HGPS cell (cell line): ENCODE measurements around a stretch of chr15.

DNA sequence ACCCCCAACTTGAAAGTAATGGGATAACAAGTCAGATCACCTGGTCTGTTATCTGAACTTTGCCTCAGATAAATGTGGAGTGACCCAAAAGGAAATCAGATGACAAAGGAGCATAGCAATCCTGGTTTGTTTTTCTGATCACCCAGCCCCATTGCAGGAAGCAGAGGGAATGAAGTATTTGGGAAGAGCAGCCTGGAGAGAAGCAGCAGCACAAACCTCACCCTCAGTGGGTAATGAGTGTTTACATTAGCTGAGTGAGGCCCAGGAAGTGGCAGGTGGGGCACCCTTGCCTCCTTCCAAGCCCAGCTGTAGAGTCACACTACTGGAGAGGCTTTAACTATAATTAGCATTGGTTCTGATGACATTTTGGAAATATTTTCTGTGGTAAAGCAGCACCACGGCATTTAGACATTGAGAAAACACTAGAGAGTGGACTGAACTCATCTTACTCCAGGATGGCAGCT, 48.9 kb upstream of the PRTG start:
- RRBS, result no CpG with 5 or more reads among the region's 1 CpG

DNA sequence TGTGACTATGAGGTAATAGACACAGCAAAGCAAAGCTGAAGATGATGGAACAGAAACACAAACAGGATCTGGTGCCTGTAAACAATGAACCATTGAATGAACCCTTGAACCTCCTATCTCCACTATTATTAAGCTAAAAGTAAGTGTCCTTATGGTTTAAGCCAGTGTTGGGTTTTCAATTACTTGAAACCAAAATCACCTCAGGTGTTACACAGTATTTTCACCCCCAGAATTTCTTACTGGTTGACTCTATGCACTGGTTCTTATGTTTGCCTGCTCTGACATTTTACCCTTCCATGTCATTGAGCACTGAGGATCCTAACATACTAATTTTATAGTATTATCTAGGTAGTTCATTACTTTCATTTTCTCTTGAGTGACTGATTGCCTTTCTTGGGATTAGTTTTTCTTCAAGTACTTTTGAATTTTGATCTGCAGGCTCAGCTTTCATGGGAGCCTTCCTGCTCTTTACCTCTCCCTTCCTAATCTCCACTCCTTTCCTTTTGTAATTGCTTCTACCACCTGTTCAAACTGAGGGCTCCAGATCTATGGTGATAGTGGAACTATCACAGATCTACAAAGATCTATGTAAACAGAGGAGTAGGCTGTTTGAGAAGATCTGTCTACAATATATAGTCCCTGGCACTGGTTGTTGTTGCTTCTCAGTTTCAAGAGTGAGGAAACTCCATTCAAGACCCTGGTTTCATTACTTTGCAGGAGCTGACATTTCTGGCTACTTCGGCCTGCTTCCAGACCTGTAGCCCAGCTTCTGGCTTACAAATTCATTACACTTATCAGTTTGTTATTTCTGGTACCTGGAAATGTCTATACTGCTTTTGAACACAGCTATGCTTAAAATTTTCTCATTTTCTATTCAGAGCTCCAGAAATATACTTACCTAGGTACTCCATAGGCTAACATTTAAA, 96.2 kb upstream of the NEDD4 start:
- RRBS, result no CpG with 5 or more reads among the region's 1 CpG

DNA sequence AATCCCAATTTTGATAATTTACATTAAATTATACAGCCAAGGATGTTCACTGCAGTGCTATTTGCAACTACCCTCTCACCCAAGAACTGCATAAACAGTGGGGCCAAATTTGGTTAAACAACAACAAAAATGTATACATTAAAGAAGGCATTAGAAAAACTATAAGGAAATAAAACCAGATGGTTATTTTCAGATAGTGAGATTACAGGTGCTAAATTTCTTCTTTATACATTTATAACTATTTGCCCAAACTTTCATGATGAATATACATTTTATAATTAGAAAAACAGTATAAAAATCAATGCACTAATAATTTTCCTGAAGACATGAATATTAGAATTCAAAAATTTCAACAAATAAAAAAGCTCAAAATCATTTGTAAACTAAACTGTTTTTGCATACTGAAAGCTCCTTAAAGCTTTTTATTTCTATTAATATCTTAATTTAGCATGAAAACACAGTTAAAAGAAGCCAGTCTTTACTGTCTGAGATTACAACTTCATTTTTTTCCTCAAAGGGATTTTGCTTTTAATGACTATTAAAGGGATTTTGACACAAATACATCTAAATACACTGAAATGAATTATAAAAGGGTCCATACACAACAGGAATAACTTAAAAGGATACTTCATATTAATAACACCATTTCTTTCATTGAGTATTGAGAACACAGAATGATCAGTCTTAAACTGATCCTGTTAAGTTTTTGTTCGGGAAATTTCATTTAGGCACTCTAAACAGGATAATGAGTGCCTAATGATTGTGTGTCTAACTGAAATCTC, 110.6 kb downstream of the RFX7 start:
- RRBS, result no CpG with 5 or more reads among the region's 1 CpG

- RRBS, result no CpG with 5 or more reads among the region's 4 CpGs
These were observed 20.3 kb downstream of the RFX7 start for GRCh38 chr15:56223181-56223918.

DNA sequence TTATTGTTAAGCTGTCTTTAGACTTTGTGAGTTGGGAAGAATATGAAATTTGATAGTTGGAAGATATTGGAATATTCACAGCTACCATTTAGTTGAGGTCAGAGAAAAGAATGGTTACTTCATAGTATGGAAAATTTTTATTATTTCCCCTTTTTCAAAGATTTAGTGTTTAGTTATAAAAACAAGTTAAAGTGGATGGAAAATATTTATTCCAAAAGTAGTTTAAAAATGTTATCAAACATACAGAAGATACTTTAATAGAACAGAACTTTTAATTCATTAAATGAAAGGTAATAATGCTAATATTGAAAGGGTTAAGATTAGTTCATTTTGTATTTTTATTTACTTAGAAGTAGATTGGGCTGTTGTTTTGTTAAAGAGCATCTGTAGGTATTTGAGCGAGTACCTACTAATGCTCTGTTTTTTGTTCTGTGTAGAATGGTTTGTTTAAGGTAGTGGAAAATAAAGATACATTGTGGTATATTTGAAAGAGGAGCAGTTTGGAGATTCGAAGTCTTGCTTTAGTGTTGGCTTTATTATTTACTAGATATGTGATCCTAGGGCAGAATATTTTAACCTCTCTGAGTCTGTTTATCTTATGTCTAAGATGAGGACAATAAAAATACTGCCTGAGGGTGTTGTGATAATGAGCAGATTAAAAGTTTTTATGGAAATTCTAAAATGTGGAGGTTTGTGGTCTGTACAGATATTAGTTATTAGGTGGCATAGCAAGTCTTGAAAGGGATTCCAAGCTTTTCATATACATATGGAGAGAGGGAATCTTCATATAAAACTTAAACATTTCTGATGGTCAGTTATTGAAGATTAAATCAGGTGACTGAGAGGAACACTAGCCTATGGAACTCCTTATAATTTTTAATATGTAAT, 14.8 kb downstream of the TCF12 start:
- RRBS, result no CpG with 5 or more reads among the region's 2 CpGs

DNA sequence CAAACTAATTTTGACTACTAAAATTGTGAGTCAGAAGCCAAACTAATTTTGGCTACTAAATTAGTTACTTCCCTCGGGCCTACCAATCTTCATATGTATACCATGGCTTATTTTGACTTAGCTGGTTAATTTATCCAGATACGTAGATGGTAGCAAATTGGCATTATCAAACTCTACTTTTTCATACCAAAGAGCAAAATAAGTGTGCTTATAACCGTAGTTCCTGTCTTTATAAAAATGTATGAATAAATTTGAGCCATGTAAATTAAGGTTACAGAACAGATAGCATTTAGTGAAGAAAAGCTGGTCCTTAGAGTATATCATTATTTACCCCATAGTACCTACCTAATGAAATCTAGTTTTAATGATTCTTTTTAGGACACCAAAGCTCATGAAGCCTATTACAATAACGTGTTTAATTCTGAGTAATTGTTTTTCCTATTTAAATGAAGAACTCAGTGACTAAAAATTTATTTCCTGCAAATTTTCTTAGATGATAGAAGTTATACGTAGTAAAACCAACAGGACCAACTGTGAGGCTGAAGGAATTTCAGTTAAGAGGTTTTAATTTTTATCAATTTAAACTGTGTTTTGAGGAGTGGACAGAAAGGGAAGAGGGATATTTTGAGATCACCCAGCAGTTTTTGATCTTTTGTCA, 67.0 kb downstream of the TCF12 start:
- RRBS, result no CpG with 5 or more reads among the region's 5 CpGs

- RRBS, result no CpG with 5 or more reads among the region's 11 CpGs
These were observed 223.2 kb downstream of the TCF12 start for GRCh38 chr15:57141552-57142137.

DNA sequence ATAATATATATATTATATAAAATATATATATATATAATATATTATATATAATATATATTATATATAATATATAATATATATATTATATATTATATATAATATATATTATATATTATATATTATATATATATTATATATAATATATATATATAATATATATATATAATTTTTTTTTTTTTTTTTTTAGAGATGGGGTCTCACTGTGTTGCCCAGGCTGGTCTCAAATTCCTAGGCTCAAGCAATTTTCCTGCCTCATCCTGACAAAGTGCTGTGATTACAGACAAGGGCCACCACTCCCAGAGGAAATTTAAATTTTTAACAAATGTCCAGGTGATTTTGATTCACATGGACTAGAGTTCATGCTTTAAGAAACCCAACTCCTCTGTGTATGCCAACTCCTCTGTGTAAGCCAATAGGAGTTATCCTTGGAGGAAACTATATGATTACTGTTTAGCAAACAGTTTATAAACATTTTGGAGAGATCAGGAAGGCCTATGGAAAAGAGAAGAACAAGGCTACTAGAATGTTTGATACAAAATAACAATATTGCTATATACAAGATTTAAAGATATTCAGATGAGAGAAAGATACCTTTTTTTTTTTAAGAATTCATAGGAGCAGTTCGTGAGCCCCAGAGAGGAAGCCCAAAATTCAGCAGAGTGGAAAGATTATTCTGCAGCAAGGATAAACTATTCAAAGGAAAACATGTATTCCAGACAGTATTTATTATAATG, 205.5 kb upstream of the CGNL1 start:
- RRBS, result no CpG with 5 or more reads among the region's 1 CpG

- RRBS, result no CpG with 5 or more reads among the region's 4 CpGs
These were observed 93.9 kb upstream of the CGNL1 start for GRCh38 chr15:57282338-57282783.

GRCh38 chr15:57322084-57322474, 54.2 kb upstream of the CGNL1 start:
- RRBS, result no CpG with 5 or more reads among the region's 7 CpGs

GRCh38 chr15:57427152-57427577, 50.9 kb downstream of the CGNL1 start:
- RRBS, result no CpG with 5 or more reads among the region's 5 CpGs

DNA sequence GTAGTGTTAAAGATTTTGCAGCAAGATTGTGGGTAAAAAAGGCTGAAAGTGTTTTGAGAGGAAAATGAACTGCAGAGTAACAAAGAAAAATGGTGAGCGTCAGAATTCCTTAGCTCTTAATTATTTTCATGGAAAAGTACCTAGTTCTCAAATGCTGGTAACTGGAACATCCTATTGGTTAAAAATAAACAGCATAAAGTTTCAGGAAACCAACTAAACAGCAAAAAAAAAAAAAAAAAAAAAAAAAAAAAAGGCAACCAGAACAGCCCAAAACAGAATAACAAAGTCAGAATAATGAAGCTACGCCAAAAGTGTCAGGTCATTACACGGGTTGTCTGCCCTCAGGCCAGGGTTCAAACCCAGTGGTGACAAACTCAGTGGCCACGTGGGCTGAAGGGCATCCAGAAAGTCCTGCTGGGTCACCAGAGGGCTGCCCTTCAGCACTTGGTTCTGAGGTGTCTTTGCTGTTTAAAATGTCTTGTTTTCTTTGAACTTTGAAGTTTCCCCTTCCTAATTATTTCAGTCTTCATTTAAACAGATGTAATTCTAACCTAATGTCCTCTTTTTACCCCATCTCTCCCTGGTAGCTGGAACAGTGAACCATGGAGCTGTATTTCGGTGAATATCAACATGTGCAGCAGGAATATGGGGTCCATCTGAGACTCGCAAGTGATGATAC, 61.2 kb downstream of the CGNL1 start:
- RRBS, result no CpG with 5 or more reads among the region's 6 CpGs

DNA sequence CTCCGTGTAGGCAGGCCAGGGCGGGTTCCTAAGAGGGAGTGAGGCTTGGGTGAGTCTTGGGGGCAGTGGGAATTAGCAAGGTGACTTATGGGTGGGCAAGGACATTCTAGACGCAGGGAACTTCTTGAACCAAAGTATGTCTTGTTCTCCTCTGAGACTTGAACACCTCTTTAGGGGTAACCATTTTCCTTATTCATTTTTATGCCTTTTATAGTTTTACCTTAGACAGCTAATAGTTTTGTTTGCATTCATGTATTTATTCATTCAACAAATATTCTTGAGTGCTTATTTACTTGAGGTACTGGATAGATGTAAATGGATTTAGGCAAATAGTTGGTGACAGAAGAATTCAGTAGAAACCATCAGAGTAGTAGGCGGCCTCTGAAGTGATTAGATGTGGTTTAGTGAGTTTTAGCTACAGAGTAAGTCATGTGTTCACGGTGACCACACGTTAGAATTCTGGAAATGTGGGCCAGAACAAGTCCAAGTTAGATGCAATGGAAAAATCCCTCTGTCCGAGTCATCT, 100.0 kb downstream of the CGNL1 start:
- RRBS, result no CpG with 5 or more reads among the region's 7 CpGs

DNA sequence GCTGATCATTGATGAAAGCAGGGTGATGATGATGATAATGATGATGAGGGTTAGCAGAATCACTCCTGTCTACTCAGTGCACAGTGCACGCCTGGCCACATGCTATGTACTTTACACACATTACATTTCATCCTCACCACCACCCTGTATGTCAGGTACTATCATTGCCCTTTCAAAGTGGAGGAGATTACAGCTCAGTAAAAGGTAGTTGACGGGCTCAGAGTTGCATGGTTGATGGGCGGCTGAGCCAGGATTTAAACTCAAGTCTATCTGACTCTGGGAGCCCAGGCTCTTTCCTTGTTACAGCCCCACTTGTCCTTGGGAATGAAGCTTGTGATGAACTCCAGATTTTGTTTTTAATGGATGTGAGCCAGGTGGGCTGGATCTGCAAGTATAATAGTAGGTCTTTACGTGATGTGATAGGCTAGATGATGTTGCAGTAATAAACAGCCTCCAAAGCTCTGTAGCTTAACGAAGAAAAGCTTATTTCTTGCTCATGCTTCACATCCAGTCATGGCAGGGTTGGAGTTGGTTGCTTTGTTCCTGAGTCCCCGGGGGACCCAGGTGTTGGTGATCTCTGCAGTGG, 87.5 kb upstream of the MYZAP start:
- RRBS, result no CpG with 5 or more reads among the region's 6 CpGs

DNA sequence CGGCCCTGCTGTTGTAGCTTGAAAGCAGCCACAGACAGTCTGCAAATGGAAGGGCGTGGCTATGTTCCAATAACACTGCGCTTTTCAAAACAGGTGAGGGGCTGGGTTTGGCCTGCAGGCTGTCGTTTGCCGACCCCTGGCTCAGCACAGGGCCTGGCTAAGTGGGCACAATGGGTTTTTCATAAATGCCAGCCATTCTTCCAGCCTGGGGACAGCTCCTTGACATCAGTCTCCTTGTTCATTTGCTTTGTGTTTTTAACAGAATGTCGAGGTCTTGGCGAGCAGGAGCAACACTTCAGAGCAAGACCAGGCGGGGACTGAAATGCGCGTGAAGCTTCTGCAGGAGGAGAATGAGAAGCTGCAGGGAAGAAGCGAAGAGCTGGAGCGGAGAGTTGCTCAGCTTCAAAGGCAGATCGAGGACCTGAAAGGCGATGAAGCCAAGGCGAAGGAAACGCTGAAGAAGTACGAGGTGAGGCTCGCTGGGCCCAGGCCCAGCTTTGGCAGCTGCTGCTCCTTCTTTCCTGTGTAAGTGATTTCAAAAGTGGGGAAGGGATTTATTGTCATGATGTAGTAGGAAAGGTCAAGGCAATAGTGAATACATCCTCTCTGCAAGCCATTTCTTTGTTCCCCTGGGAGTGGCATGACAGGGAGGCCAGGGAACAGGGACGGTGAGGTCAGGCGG, 75.0 kb upstream of the MYZAP start:
- RRBS, result no CpG with 5 or more reads among the region's 20 CpGs

- RRBS, result no CpG with 5 or more reads among the region's 10 CpGs
These were observed 37.0 kb upstream of the MYZAP start for GRCh38 chr15:57554690-57555218.

- RRBS, result no CpG with 5 or more reads among the region's 6 CpGs
These were observed 1.3 kb downstream of the MYZAP start for GRCh38 chr15:57592891-57593592.

DNA sequence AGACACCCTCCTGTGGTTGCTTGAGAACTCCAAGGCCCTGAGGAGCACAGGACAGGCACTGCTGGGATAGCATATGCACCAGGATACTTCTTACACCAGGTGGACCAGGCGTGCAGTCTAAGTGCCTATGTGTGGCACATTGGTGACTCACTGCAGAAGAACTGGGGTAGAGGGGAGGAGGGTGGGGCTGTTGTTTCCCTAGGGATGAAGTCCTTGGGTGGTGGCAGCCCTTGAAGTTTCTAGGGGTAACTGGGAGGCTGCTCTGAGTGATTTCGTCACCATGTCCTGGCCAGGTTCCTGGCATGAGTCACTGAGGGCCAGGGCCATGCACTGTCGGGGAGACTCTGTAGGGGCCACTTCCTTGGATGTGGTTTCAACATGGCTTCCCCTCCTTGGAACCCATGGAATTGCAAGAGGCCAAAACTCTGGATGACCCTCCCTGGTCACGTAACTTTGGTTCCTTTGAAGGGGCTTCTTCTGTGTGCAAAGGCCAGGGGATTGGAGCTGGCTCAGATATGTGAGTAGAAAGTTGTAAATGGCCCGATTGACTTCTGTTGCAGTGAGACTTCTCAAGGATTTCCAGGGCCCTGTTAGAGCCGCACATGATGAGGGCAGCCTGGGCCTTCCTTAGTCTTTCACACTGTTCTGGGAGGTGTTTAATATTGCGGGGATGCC, 16.0 kb downstream of the MYZAP start:
- RRBS, result no CpG with 5 or more reads among the region's 7 CpGs

DNA sequence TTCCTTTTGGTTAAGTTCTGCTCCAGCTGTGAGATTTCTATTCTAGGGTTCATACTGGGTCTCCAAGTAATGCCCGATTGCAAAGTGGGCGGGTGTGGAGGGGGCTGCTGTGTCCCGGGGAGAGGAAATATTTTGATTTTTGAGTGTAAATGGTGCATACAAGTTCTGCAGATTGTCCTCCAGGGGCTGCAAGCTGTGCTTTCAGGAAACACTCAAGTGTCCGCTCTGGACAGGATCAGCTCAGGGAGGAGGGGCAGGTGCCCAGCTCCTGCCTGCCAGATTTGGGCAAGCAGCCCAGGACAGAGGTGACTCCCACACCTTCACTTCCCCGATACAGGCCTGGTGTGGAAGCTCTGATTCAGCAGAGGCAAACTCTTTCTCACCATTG, 142.8 kb downstream of the ALDH1A2 start:
- RRBS, result no CpG with 5 or more reads among the region's 5 CpGs

DNA sequence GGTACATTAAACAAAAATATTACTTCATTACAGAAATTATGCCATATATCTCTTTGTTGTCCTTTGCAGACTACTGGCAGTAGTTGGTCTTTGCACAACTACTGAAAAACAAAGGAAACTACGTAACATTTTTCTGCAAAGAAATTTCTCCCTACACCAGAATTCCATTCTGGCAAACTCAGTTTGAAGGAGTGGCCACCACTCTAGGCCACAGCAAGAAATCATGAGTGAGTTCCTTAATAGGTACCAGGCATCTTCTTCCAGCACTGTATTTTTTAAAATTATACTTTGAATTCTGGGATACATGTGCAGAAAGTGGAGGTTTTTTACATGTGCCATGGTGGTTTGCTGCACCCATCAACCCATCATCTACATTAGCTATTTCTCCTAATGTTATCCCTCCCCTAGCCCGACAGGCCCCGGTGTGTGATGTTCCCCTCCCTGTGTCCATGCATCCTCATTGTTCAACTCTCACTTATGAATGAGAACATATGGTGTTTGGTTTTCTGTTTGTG, 89.4 kb downstream of the ALDH1A2 start:
- RRBS, result no CpG with 5 or more reads among the region's 3 CpGs